Hair follicle dermal papilla cell (primary cell): Measurements from ENCODE around the gene C2CD2.

DNA sequence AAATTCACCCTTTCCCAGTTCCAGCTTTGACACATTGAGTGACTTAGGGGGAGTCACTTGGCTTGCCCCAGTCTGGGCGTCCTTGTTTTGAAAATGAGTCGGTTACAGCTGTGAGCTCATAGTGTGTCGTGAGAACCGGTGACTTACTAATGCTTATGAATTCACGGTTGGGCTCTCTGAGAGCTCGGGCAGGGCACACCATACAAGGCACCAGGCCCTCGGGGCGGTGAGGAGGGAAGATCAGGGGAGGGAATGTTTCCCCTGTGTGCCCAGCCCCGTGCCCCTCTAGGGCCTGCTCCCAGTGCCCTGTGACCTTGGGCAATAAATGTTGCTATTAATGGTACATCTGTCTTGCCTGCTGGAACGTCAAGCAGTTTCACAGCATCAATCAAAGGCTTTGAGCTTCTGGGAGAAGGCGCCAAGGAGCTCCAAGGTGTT is 127.0 kb upstream of the TMPRSS2 start:
- CAGE, long polyA plus RNA = no peak

GRCh38 chr21:41641647-41642403 is 125.0 kb downstream of the RIPK4 start:
- CAGE, long polyA plus RNA = no peak

DNA sequence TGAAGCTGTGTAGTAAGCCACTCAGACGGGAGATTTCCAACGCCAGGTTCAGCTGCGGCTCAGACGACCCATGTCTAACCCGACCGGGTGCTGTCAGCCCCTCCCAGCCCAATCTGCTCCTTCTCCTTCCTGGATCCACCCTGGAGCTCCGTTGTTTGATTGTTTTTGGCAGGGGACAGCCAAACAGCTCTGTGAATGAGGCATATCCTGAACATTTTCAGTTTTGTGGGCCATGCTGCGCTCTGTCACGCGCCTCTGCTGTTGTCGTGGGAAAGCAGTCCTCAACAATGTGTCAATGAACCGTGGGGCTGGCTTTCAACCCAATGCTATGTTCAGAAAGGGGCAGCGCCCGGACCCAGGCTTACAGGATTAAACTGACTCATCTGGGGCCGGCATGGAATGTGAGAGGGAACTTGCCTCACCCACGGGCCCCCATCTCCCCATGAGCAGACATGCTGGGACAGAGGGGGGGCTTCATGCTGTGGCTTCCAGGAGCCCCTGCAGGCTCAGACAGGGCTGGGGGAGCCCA is 101.9 kb downstream of the RIPK4 start:
- CAGE, long polyA plus RNA = no peak

GRCh38 chr21:41765197-41765851 is 1.5 kb downstream of the RIPK4 start:
- CAGE, long polyA plus RNA = no peak

- CAGE, long polyA plus RNA = no peak
Measured at GRCh38 chr21:41800087-41800737, 33.4 kb upstream of the RIPK4 start.

- CAGE, long polyA plus RNA = no peak
Measured at GRCh38 chr21:41923834-41924996, 29.6 kb downstream of the C2CD2 start.

DNA sequence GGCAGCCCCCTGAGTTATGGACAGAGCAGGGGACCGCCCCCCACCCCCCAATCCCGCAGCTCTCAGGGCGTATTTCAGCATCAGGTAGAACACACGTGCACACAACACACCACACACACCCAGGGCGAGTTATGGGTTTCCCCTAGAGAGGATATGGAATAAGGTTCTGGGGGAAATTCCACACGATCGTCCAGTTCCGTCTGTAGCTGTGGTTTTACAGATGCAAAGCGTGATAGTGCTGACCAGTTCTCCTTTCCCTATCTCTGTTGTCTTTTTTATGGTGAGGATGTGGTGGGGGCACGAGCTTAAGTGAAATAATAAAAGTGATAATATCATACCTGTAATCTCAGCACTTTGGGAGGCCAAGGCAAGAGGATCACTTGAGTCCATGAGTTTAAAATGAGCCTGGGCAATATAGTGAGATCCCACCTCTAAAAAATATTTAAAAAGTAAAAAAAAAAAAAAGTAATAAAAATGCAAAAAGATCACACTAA is 25.1 kb downstream of the C2CD2 start:
- CAGE, long polyA plus RNA = no peak

DNA sequence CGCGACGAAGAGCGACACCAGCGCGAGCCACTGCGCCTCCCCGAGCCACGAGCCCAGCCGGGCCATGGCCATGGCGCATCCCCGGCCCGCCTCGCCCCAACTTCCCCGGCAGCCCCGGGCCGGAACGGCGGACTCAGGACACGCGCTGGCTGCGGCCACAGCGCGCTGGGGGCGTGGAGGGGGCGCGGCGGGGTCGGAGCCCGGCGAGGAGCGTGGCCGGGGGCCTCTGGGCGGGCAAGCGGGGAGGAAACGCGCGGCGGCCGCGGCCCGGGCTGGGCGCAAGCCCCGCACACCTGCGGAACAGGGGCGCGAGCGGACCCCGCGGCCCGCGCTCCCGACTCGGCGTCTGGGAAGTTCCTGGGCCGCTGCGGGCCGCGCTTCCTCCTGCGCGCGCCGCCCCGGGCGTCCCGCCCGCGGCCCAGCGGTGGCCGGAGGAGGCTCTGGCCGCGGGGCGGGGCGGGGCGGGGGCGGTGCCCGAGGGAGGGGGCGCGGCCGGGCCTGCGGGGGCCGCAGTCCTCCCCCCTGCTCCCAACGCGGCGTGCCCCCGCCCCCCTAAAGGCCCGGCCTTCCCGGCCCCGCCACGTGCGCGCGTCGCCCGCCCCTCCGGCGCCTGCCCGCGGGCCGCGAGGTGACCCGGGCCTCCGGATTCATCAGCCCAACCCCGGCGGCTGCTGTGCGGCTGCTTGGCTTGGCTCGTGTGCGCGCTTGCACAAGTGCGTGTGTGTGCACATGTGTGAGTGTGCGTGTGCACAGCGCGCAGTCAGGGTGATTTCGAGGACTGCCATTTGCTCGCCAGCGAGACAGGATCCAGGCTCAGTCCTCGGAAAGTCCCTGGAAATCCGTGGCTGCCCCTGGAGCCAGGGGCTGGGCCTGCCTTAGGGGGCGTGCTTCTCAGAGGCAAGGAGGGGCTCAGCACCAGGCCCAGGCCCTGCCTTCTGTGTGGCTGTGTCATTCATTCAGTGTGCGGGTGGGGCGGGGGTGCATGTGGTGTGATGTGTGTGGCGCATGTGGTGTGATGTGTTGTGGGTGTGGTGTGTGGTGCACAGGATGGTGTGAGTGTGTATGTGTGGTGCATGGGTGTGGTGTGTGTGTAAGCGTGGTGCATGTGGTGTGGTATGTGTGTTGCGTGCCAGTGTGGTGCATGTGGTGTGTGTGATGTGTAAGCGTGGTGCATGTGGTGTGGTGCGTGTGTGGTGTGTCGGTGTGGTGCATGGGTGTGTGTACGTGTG is at the start of gene C2CD2:
C2CD2 (minus strand) TSS at position 442 of the 1,229 bp plus-strand sequence.
- CAGE, long polyA plus RNA = no peak

- CAGE, long polyA plus RNA = no peak
Measured at GRCh38 chr21:41973390-41973797, 19.6 kb upstream of the C2CD2 start.

GRCh38 chr21:41973978-41974909 is 20.4 kb upstream of the C2CD2 start:
- CAGE, long polyA plus RNA = no peak

GRCh38 chr21:42028972-42029296 is 18.8 kb upstream of the ZBTB21 start:
- CAGE, long polyA plus RNA = no peak

DNA sequence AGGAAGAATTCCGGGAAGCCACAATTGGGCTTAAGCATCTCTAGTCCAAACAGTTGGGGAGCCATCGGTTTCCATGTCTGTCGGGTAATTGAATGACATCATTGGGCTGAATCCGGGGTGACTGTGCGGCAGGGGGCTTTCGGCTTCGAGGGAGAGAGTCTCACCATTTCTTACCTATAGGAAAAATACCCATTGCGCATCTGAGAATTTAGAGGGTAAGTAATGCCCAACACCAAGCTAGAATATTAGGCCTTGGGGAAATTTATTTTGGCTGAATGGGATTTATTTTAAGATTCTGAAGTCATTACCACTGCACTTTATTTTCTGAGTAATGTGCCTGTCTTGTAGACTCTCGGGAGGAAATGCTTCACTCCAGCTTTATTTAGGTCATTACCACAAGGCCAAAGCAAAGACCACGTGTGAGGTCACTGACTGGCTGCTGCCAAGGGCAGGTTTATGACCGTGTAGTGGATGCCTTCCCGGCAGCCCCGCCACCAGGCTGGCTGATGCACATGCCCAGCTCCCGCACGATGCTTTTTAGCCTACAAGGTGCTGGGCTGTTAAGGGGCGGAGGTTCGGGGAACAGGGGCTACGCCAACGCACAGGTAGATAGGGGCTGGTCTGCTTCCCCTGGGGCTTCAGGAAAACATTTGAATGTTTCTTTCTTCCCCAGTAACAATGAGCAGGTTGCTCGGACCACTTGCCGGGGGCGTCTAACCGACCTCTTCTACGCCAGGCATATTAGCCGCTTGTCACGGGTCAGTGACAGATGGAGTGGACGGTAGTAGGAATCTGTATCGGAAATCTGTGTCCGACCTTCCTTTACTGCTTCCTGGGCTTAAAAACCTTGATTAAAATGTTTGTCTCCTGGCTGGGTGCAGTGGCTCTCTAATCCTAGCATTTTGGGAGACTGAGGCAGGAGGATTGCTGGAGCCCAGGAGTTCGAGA is 22.9 kb upstream of the UMODL1 start:
- CAGE, long polyA plus RNA = no peak

DNA sequence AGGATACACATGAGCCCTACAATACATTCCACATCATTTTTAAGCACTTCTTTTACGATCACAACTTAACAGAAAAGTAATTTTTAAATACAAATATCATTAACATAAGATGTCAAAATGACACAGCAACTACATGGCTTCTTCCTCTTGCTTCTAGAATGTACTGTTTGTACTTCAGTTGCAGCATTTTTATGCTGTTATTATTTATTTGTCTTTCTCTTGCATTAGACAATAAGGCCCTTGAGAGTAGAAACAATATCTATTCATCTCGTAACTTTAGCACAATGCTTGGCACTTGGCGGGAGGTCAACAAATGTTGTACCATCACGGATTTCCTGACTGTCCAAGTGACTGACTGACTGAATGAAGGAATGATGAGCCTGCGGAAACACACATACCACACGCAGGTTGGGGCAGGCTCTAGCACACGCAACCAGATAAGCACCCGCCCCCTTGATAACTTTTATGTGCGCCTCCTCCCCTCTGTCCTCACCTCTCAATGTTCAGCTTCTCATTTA is 48.0 kb upstream of the ABCG1 start:
- CAGE, long polyA plus RNA = no peak

- CAGE, long polyA plus RNA = no peak
Measured at GRCh38 chr21:42191981-42192439, 26.9 kb upstream of the ABCG1 start.

GRCh38 chr21:42198758-42199363 is 20.1 kb upstream of the ABCG1 start:
- CAGE, long polyA plus RNA = no peak

- CAGE, long polyA plus RNA = no peak
Measured at GRCh38 chr21:42236585-42237117, 17.7 kb downstream of the ABCG1 start.

DNA sequence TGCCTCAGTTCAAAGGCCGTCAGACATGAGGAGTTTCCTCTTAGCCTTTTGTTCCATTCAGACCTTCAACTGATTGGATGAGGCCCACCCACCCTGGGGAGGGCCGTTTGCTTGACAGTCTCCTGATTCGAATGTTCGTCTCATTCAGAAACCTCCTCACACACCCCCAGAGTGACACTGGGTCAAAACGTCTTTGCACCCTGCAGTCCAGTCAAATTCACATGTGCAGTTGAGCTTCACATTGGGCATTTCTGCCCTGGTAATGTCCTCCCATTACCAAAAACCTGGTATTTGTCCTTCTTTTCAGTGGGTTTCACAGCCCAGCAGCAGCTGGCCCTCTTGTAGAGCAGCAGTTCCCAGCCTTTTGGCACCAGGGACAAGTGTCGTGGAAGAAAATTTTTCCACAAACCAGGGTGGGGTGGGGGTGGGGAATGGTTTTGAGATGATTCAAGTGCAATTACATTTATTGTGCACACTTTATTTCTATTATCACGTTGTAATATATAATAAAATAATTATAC is 40.1 kb downstream of the RSPH1 start:
- CAGE, long polyA plus RNA = no peak

DNA sequence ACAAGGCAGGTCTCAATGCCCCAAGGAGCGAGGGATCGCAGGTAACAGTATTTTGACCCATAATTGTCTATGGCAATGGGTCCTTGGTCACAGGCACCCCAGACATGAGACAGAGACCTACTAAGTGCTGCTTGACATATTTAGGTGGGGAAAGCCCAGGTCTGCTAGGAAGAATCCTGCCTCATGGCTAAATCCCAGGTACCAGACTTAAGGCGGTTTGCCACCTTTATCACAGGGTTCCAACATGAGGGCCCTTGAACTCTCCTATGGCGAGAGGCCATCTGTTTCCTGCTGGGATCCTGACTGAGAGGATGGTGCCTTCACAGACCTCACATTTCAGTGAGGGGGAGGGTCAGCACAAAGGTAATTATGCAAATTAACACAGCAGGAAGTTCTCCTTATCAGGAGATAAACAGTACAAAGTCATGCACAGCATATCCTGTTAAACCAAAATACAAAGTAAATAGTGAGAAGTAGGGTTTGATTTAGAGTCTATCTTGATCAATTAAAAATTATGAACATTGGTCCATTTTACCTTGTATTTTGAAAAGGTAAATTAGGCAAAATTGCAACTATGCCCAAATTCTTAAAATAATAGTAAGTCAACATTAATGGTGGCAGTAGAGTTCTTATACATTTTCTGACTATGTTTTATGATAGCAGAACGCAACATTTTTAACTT is 33.5 kb downstream of the RSPH1 start:
- CAGE, long polyA plus RNA = no peak

GRCh38 chr21:42468260-42469160 is 27.5 kb downstream of the RSPH1 start:
- CAGE, long polyA plus RNA = no peak

DNA sequence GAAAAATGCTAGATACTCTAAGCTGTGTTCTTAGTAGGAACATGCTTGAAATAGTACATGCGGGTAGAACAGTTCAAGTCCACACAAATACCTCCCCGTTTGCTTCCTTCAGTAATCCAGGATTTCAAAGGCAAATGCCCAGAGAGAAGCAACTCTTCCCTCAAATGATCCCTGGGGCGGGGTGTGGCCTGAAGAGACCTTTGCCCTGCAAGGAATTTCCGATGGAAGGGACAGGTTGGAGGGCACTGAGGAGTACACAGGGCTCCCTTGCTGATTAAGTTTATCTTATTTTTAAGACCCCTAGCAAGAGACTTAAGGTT is 2.7 kb downstream of the RSPH1 start:
- CAGE, long polyA plus RNA = no peak